HEK293 (cell line): ENCODE results near the gene SYT11.

DNA sequence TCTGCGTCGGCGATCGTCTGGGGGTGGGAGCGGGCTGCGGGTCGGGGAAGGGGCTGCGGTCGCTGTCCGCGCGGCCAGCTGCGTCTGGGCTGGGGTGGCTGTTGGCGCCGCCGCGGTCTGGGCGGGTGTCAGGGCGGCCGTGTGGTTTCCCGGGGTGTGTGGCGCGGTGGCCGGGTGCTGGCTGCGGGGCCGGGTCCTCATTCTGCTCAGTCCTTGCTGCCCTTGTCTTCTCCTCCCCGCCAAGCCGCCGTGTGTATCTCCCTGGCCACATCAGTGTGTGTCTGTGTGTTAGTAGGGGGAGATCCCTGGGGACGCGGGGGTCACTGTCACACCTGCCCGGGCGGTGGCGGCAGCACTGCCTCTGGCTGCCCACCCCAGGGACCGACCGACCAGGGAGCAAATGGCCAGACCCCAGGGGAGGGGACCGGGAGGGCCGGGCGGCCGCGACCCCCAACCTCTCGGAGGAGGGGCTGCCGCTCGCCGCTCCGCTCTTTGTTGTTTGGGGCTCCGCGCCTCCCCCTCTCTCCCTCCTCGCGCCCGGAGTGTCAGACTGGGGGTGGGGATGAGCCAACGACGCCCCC, 1.3 kb downstream of the EFNA3 start:
- PRO-cap = no peak
- RRBS, 2 experiments = 2 to 4% methylated on average over 6 to 11 of the region's 53 CpGs

DNA sequence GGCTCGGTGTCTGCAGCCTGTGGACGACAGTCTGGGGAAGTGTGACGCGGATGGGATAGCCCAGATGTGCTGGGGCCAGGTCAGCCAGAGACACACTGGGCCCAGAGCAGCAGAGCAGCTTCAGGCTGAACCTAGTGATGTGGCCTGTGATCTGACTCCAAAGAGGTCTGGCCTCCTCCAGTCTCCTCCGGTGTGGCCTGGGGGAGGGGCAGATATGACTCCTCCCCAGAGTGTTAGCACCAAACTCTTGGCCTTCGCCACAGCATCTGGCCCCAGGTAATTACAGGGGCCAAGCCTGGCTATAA, 13.5 kb downstream of the EFNA3 start:
- PRO-cap = no peak
- RRBS, 2 experiments = no CpG with 5 or more reads among the region's 6 CpGs

DNA sequence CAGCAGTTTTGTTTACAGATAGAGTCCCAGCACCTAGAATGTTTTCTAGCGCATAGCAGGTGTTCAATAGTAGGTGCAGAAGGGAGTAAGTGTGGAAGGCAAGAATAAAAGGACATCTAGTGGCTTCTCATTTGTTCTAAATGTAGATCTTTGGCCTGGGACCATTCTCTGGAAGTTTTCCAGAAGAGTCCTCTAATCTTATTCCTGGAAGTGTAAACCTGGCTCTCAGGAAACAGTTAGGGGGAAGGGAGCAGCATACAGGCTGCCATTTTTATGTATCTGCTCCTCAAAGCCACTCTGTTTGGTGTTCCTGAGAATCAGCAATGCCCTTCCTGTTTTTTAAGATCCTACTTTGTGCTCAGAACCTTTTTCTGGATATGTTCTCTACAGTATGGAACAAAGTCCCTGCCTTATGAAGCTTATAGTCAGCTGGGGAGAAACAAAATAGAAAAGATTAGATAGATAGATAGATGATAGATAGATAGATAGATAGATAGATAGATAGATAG, 22.8 kb upstream of the EFNA1 start:
- PRO-cap = no peak
- RRBS, 2 experiments = no CpG with 5 or more reads among the region's 1 CpG

- PRO-cap = bidirectional peak, plus-strand start at chr1:155127081, minus-strand start at chr1:155127032
- RRBS, 2 experiments = no CpG with 5 or more reads among the region's 18 CpGs
Observed at GRCh38 chr1:155126887-155127174, 845 bp upstream of the EFNA1 start.

- PRO-cap = no peak
- RRBS, 2 experiments = no CpG with 5 or more reads among the region's 7 CpGs
Observed at GRCh38 chr1:155134139-155134879, 1.3 kb upstream of the SLC50A1 start.

DNA sequence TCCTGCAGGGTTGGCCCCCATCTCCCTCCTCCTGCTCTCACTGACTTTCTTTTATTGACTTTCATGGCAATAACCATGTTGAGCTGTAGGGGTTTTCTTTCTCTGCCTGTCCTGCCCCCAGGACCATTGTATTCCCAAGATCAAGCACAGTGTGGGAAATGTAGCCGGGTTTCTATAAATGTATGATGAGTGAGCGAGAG, 5.9 kb upstream of the DPM3 start:
- PRO-cap = no peak
- RRBS, 2 experiments = no CpG with 5 or more reads among the region's 2 CpGs

- PRO-cap = bidirectional peak, plus-strand start at chr1:155174199, minus-strand start at chr1:155174234
- RRBS, 2 experiments = 23 to 31% methylated on average over 15 to 16 of the region's 47 CpGs
Observed at GRCh38 chr1:155174093-155175198, 797 bp downstream of the TRIM46 start.

DNA sequence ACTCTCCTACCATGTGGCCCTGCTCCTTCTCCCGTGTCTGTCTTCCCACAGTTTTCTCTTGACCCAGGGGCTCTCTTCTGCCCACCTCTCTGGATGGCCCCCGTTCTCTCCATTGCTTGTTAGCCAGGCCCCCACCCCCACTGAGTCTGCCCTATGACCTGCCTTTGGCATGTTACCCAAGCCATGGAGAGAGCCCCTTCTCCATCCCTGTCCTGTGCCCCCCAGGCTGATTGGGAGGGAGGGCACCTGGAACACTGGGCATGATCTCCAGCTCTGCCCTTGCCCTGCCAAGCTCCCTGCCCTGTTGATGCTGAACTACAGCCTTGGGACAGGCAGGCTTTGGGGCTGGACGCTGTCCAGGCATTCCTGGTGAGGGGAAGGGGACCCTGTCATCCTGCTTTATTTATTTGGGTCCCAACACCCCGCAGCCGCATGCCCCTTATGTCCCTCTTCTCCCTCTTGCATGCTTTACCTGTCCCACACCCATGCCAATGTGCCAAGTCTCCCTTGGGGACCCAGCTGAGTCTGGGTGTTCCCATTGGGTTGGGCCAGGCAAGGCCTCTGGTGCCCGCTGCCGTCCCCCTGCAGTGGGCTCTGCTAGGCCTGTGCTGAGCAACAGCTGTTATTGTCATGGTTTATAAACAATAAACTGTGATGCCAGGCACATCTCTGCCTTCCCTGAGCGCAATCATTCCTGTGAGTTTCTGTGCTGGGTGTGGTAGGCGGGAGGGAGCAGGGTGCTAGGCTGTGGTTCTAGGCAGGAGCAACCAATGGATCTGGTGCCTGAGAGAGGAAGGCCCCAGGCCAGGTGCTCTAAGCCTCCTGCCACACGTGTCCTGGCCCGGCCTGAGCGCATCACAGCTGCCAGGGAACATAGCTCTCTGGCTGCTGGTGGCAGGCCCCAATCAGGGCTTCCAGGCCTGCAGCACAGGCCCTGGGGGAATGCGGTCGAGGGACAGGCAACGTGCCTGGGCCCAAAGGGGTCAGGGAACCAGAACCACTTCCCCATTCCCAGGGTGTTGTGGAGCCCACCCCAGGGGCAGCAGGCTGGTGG, 11.0 kb downstream of the TRIM46 start:
- PRO-cap = no peak
- RRBS, 2 experiments = no CpG with 5 or more reads among the region's 15 CpGs

GRCh38 chr1:155185343-155186115, 11.9 kb downstream of the TRIM46 start:
- PRO-cap = no peak
- RRBS, 2 experiments = 66% methylated on average over 4 of the region's 17 CpGs

DNA sequence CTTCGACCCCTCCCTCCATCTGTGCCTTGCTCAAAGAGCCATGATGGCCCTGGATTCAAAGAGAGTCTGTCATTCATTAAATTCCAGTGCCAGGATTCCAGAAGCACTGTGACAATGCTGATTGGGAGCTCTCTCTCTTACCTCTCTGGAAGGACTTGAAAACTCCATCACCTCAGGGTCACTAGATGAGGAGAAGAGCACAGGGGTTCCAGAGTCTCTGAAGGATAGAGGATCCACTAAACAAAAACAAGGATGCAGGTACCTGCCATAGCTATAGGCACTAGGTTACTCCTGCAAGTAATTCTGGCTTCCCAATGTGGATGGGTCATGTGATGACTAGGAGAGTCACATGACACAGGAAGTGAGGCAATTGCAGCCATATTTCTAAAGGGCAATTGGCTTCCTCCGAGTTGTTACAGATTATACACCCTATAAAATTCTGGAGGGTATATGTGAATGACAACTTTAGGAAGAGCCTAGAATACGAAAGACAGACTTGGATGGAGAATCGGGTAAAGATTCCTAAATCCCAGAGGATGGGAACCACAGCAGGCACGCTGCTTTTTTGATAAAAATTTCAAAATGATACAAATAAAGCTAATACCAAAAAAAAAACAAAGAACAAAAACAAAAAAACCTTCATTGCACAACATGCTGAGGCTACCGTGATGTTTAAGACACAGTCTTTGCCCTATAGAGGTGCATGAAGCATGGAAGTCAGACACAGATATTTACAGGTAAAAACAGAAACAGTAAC, 10.4 kb downstream of the MTX1 start:
- PRO-cap = bidirectional peak, plus-strand start at position 432 of the sequence, minus-strand start at position 299 of the sequence
- RRBS, 2 experiments = no CpG with 5 or more reads among the region's 6 CpGs

DNA sequence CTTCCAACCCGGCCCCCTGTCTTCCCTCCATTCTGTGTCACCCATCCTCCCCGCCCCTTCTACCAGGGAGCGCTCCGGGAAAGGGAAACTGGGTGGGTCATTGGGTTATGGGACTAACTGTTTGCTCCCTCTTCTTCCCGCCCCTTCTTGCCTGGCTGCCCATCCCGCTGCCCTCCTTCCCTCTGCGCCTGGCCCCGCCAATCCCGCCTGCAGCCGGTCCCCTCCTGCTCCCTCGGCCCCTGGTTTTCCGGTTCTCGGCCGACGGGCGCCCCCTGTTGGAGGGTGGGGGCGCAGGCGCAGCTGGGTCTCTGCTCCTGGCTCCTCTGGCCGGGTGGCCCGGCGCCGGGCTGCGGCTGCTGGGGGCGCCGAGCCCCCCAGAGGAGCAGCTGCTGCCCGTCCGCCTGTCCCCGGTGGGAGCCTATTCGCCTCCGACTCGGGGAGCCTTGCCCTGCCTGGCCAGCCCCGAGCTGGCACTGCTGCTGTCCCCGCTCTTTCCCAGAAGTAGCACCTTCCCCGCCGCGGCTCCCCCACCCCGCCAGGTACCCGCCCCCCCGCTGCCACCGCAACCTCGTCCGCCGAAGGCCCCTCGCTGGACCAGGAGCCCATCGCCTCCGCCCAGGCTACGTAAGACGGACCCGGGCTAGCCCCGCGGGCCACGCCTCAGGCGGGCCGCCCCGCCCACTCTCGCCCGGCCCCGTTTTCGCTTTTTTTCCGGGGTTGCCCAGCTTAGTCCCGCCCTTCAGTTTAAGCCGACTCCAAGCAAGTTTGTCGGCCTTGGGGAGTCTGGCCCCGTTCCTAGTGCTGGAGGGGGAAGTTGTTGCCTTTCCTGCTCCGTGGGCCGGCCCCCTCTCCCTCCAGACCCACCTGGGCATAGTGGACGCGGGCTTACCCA, 2.7 kb downstream of the RUSC1 start:
- PRO-cap = bidirectional peak, plus-strand start at position 273 of the sequence, minus-strand start at position 184 of the sequence; bidirectional peak, plus-strand start at position 727 of the sequence, minus-strand start at position 475 of the sequence
- RRBS, 2 experiments = 1% methylated on average over 27 of the region's 68 CpGs

DNA sequence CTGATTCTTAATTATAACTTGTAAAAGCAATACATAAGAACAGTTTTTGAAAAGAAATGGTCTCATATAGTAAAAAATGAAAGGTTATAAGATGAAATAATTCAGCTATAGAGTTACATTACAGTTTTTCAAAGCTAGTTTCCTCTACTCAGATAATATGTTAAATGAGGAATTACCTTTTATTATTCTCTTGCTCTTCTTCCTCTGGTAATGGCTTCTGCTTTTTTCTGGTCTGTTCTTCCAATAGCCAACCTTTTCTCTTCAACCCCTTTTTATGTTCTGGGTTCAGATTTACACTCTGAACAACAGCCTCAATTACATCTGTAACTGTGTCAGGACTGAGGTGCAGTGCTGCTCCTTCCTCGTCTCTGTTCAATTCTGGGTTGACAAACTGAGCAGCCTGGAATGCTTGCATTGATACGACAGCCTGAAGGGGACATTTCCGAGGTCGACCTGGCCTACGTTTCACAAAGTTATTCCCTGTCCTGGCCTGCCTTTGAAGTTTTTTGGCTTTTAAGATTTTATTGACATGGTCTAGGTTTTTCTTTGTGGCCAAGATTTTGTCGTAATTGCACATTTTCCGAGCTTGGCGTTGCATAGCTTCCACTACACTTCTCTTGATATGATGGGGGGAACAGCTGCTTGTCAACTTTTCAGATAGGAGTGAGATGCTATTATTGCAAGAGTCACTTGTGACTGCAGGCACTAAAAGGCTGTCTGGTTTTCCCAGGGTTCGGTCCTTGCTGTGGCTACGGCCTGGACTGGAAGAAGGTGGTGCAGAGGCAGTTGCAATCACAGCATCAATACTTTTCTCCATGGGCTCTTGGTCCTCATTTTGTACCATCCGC, 117.7 kb downstream of the RUSC1 start:
- PRO-cap = no peak
- RRBS, 2 experiments = no CpG with 5 or more reads among the region's 11 CpGs

DNA sequence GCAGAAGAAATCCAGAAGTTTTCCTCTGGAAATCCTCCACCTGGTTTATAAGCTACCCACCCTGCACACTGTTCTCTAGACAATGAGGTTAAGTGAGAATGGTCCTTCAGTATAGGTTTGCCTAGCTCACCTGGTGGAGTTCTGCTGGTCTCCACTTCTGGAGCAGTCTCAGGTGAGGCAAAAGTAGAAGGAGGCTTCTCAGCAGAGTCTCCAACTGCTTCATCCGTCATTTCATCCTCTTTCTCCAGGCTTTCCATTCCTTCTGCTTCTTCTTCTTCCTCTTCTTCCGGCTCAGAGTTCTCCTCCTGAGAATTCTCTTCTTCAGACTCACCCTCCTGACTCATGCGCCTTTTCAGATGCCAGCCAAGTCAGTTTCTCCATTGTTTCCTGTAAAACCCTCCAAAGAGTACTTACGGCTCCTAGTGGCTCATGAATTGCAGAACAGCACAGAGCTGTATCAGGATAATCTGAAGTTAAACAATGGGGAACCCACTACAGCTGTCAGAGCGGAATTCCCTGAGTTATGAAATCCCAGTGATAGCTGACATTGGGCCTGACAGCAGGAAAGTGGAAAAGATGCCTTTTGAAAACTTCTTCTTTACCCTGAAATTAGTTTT, 38.4 kb downstream of the MSTO1 start:
- PRO-cap = no peak
- RRBS, 2 experiments = no CpG with 5 or more reads among the region's 5 CpGs

DNA sequence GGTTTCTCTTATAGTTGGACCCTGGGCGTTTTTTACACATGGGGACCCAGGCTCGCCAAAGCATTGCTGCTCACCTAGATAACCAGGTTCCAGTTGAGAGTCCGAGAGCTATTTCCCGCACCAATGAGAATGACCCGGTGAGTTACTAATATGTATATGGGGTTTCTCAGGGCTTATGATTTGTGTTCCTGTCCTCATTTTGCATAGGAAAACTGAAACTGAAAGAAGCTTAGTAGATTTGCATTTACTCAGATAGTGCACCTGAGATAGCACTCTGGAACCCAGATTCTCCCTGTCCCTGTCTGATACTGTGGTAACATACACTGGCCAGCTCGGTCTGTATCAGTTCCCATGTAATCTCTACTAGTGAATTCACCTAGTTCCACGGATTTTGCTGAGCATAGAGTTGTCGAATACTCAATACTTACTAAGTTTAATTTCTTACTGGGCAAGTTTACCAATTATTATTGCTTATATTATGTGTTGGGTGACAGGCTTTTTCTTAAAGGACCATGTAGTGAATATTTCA, 28.2 kb downstream of the DAP3 start:
- PRO-cap = no peak
- RRBS, 2 experiments = no CpG with 5 or more reads among the region's 8 CpGs

DNA sequence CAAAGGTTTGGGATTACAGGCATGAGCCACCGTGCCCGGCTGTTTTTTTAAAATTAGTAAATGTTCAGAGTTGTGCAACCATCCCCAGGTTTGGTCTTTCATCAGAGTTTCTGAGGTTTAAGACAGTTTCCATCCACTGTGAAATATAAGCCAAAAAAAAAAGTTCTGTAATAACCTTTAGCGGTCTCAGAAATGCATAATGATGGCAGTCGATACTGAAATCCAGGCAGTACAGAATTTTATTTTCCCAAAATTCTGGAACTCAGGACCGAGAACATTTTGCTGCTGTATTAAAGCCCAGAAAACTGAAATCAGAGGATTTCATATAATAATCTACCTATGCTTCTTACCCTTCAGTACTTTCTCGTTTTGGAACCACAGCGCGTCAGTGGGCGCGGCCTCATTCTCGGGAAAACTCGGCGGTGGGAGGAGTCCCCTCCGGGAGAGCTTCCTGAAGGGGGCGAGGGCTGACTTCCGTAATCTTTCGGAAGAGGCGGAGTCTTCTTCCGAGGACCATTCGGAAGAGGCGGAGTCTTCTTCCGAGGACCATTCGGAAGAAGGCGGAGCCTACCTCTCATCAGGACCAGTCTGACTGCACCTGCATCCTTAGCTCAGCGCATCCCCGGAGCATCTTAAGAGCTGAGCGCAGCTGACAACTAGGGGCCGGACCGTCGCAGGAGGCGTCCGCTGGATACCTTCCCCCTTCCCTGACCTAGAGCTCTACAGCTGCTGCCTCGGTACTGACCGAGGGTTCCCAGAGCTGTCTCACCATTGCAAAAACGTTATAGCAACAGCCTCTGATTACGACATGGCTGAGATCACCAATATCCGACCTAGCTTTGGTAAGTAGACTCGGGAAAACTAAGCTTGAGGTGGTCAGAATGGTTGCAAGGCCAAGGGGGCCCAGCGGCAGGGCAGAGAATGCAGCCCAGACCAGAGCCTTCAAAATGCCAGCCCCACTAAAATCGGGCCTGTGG, at the start of gene SYT11:
Gene SYT11 (plus strand): TSS at position 614 of the 977 bp plus-strand sequence.
- PRO-cap = unidirectional peak, minus-strand start at position 387 of the sequence
- RRBS, 2 experiments = 0% methylated on average over 2 of the region's 40 CpGs; no CpG with 5 or more reads in 1 of the 2 experiments

GRCh38 chr1:155940215-155941075, 993 bp upstream of the RXFP4 start:
- PRO-cap = unidirectional peak, minus-strand start at chr1:155940824
- RRBS, 2 experiments = no CpG with 5 or more reads among the region's 8 CpGs

DNA sequence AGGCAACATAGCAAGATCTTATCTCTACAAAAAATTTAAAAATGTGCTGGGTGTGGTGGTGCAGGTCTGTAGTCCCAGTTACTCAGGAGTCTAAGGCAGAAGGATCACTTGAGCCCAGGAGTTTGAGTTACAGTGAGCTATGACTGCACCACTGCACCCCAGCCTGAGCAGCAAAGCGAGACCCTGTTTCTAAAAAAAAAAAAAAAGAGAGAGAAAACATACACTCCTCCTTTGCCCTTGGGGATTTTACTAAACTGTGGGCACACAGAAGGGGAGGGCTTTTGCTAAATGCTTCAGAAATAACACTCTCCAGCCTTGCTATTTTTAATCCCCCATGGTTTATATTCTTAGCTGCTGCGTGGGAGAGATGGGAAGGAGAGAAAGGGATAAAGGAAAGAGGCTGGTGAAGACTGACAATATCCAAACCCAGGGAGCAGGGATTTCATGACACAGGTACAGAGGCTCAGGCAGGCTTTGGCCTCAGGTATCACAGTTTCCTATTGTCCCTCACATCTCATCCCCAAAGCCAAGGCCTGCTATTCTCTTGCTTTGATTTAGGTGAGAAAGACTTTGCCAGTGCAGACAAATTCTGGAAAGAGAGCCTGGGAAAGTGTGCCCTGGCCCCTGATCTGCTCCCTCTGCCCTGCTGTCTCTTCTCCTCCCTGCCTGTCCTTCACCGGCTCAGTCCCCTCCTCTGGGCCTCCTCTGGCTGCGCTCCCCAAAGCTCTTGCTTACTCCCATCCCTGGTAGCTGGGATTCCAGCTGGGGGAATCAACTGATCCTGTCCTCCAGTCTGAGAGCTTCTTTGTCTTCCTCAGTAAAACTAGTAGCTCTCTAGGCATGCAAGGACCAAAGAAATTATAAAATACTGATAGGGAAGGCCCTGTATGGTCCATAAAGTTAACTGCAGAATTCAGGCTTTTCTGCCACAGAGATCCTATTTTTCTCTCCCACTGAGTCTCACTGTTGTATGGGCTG, 17.8 kb downstream of the ARHGEF2 start:
- PRO-cap = no peak
- RRBS, 2 experiments = no CpG with 5 or more reads among the region's 4 CpGs

GRCh38 chr1:155974412-155975505, 3.6 kb downstream of the ARHGEF2 start:
- PRO-cap = no peak
- RRBS, 2 experiments = 26 to 34% methylated on average over 2 of the region's 13 CpGs

GRCh38 chr1:155980637-155981991, 2.8 kb upstream of the ARHGEF2 start:
- PRO-cap = no peak
- RRBS, 2 experiments = no CpG with 5 or more reads among the region's 13 CpGs

GRCh38 chr1:156001004-156001579, 19.7 kb downstream of the SSR2 start:
- PRO-cap = no peak
- RRBS, 2 experiments = no CpG with 5 or more reads among the region's 9 CpGs